HT-29 (cell line): ENCODE results near the genes ATP5ME, PCGF3 and SLC26A1.

DNA sequence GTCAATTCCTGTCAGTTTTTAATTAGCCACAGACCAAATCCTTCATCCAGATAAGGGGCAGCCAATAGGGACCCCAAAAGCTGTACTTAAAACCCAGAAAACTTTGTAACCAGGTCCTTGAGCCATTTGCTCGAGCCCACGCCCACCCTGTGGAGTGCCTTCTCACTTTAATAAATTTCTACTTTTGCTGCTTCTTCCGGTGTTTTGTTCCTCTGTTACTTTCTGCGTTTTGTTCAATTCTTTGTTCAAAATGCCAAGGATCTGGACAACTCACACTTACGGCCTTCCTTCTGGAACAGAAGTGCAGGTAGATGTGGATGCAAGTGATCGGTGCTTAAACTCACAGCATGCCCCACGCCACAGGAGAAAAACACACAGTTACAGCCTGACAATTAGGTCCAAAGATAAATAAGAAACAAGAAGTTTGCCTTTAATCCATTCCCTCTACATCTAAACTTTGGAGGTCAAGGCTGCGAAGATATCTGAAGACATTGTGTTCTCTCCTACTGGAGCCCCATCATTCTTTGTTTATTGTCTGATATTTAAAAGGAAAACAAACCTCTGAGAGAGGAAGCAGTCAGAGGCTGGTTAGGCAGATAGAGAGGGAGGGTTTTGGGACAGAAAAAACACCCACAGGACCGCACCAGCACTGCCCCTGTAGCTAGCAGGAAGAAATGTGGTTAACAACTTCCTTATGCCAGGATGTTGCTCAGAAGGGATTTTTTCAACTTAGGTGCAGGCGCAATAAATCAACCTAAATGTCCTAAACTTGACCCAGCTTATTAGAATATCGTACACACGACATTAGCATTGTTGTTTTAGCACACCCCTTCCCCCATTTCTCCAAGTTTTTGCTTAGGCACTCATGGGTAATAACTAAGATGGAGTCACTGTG is 3.1 kb upstream of the ZNF718 start:
- RAMPAGE, long total RNA = no peak

GRCh38 chr4:442067-442935 is 56.7 kb downstream of the ZNF721 start:
- RAMPAGE, long total RNA = no peak

DNA sequence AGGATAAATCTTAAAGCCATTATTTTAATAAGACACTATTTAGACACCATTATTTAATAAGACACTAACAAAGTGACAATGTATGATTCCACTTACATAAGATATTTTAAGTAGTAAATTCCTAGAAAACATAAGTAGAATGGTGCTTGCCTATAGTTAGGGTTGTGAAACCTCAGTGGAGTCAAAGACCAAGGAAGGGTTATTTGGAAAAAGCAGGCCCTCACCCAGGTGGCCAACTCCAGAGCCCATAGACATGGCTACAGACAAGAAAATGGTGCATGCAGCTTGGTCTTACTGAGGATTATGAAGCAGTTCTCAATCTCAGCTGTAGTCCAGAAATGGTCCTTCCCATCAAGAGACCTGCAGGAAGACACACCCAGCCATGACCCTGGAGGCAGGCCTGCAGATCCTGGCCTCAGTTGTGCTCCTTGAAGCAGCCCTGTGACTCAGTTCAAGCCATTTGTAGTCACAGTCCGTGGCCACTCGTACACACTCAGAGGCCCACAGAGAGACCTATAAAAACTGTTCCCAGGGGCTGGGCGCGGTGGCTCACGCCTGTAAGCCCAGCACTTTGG is 31.5 kb downstream of the ZNF721 start:
- RAMPAGE, long total RNA = no peak

DNA sequence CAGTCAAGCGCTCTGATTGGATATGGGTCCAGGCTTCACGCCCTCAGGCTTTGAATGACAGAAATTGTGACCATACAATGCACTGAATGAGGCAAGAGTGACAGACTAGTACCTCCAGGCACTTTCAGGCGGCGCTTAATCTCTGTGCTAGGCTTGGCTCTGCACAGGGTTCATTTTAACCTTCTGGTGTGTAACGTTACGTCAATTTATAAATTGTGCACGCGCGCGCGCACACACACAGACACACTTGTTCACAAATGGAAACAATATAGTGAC is 24.8 kb downstream of the ZNF721 start:
- RAMPAGE, long total RNA = no peak

- RAMPAGE, long total RNA = no peak
Observed at GRCh38 chr4:532226-533171, 33.5 kb downstream of the PIGG start.

GRCh38 chr4:674024-674436 is at the start of gene ATP5ME:
Gene ATP5ME (minus strand): TSS chr4:674276.
- RAMPAGE, long total RNA = start-site peak on the minus strand at chr4:674254-674310, 1,208 and 1,893 reads in 2 replicates

- RAMPAGE, long total RNA = no peak
Observed at GRCh38 chr4:677849-678321, 3.5 kb downstream of the MYL5 start.

DNA sequence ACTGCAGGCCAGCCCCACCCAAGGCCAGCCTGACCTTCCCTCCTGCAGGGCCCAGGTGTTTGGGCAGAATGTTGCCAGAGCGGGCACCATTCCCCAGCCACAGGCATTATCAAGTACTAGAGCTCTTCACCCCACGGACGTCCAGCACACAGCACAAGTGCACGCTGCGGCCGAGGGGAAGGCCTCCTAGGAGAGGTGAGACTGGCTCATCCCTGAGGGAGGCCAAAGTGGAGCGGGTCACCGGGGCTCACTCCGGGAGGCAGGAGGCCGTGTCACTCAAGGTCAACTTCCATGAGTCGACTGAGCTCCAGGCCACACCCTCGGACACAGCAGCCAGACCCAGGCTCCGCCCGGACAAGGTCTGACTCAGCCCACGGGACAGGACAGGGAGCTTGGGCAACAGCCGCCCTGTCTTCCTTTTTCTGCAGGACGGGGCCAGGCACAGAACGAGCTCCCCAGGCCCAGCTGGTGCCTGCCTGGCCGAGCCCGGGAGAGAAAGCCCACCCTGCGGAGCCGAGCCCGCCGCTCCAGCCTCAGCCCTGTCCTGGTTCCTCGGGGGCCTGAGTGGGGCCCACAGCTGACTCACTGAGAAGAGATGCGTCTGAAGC is 1.8 kb downstream of the SLC49A3 start:
- RAMPAGE, long total RNA = no peak

GRCh38 chr4:705270-706514 is at the start of gene PCGF3:
Gene PCGF3 (plus strand): TSS chr4:705832.
- RAMPAGE, long total RNA = no peak

DNA sequence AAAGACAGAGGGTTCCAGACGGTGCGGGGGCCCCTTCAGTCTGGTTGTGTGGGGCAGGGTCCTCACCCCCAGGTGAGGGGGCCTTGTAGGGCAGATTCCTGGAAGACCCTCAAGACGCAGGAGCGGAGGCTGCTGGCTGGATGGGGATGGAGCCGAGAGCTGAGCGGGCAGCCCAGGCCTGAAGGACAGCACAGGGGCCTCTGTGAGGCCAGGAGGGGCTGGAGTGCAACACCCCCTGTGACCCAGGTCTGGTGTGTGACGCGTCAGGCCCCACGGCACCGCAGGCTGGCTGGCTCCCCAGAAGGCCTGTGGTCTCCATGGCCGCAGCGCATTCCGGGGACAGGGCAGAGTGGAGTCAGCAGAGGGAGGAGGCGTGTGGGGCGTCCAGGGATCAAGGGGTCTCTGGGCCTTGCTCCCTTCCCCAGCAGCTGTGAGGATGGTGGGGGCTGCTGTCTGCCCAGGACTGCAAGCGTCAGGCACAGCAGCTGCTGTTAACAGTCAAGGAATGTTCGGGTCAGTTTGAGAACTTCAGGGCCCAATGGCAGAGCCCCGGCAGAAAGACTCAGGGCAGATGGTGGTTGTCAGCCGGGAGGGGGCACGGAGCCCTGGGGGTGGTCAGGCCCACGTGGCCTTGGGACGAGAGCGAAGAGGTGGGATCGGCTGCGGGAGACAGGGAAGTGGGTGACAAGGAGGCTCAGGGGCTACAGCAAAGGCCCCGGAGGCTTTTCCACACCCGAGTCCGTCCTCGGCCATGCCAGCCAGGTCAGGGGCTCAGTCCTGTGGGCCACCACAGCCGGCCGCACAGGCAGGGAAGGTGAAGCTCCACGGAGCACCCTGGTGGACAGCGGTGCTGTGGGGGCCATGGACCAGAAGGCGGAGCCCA is 18.2 kb downstream of the PCGF3 start:
- RAMPAGE, long total RNA = no peak

GRCh38 chr4:734747-735017 is 29.1 kb downstream of the PCGF3 start:
- RAMPAGE, long total RNA = no peak

DNA sequence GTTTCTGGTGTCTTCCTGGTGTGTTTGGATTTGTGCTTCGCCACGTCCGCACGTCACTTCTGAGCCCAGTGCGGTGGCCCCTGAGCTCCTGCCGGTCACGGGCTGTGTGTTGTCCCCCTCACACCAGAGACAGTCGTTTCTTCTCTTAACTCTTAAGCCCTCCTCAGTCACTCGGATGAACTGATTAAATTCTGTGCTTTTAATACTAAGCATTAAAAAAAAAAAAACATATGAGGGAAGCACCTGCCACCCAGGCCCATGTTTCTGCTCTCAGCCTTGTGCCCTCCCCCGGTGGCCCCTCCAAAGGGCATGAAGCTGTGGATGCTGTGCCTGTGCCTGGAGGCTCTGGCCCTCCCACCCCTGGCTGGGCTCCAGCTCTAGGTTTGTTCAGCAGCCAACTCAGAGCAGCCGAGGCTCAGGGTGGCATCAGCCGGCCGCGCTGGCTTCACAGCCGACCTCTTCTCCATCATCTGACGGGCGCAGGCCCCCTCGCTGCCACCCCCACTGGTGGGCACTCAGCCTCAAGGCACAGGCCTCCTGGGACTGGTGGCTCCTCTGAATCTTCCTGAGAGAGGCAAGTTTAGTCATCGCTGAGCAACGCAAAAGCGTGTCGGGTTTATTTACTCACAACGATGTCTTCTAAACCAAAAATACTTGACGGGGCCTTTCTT is 45.9 kb downstream of the PCGF3 start:
- RAMPAGE, long total RNA = no peak

DNA sequence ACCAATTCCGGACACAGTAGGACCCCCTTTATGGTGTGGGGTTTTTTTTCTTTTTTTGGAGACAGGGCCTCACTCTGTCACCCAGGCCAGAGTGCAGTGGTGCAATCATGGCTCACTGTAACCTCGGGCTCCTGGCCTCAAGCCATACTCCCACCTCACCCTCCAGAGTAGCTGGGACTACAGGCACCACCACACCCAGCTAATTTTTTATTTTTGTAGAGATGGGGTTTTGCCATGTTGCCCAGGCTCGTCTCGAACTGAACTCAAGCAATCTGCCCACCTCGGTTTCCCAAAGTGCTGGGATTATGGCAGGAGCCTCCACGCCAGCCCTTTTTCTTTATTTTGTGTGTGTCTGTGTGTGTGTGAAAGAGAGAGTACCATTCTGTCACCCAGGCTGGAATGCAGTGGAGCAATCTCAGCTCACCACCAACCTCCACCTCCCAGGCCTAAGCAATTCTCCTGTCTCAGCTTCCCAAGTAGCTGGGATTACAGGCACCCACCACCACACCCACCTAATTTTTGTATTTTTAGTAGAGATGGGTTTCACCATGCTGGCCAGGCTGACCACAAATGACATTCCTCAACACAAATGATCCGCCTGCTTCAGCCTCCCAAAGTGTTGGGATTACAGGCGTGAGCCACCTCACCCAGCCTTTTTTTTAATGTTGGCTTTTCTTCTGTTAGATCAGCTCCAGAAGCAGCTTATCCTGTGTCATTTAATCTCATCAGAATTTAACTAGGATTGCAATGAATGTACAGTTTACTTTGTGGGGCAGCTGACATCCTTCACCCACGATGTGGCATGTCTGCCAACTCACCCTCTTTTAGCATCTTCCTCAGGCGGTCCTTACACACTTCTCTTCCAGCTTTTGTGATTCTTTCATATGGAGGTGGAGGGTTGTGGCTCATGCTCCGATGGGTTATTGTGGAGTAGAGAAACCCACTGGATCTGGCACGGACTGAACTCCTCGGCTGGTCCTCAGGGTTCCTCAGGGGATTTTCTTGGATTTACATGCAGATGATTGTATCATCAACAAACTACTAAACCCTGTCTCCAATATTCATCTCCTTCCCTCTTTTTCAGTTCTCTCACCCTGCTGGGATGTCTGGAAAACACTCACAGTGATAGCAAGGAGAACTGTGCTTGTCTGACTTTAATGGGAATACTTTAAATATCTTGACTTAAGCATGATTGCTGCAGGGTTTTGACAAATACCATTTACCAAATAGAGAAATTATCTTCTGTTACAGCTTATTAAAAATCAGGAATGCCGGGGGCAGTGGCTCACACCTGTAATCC is 50.3 kb downstream of the CPLX1 start:
- RAMPAGE, long total RNA = no peak

DNA sequence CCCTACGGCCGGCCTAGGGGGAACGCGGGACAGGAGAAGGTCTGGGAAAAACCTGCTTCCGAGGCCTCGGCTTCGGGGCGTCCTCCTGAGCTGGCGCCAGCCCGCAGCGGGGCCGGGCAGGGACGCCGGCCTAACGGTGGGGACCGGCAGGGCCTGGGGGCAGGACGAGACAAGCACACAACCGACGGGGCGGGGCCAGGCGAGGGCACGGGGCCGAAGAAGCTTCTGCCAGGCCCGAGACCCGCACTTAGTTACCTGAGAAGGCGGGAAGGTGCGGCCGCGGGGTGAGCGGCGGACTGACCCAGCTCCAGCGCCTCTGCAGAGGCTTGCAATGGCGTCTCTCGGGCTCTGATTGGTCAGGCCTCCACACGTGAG is 44.4 kb downstream of the CPLX1 start:
- RAMPAGE, long total RNA = no peak

- RAMPAGE, long total RNA = no peak
Observed at GRCh38 chr4:889406-889675, 42.8 kb downstream of the GAK start.

DNA sequence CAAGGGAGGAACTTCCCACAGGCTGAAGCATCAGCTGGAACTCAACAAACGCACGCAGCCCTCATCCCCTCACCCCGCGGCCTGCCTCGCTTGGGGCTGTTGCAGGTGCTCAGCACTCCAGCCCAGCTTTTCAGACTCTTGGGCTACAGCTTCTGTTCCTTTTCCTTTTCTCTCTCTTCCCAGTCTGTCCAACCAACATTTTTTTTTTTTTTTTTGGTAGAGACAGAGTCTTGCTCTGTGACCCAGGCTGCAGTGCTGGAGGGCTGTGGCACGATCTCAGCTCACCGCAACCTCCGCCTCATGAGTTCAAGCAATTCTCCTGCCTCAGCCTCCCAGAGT is 41.4 kb downstream of the GAK start:
- RAMPAGE, long total RNA = no peak

DNA sequence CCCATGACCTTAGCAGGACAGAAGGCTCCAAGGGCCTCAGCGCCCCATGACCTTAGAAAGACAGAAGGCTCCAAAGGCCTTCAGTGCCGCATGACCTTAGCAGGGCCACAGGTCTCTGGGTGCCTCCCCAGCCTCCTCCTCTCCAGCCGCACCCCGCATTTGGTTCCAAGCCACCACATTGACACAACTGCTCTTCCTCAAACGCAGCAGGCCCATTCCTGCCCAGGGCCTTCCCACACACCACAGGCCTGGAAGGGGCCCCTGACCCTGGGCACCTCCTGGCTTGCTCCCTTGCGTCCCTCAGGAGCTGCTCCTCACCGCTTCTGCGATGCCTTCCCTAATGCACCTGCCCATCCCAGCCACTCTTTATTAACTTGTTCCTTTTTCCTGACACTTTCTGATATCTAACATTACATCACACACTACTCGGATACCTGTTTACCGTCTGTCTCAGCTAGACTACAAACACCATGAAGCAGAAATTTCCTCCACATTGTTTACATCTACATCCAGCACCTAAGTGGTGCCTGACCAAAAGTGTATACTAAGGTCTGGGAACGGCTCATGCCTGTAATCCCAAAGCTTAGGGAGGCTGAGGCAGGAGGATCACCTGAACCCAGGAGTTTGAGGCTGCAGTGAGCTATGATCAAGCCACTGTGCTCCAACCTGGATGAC is 12.7 kb downstream of the GAK start:
- RAMPAGE, long total RNA = no peak

DNA sequence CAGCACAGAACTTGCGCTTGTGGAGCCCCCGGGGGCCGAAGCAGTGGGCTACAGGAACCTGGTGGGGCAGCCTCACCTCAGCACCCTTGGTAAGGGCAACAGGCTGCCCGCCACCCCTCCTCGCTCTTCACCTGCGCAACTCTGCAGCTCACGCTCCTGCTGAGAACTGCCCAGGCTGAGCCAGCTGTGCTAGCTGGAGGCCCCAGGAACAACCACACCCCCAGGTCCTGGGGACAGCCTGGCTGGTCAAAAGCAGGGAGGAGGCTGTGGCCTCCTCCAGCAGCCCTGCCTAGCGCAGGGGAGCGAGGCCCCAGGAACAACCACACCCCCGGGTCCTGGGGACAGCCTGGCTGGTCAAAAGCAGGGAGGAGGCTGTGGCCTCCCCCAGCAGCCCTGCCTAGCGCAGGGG is 4.5 kb downstream of the DGKQ start:
- RAMPAGE, long total RNA = no peak

DNA sequence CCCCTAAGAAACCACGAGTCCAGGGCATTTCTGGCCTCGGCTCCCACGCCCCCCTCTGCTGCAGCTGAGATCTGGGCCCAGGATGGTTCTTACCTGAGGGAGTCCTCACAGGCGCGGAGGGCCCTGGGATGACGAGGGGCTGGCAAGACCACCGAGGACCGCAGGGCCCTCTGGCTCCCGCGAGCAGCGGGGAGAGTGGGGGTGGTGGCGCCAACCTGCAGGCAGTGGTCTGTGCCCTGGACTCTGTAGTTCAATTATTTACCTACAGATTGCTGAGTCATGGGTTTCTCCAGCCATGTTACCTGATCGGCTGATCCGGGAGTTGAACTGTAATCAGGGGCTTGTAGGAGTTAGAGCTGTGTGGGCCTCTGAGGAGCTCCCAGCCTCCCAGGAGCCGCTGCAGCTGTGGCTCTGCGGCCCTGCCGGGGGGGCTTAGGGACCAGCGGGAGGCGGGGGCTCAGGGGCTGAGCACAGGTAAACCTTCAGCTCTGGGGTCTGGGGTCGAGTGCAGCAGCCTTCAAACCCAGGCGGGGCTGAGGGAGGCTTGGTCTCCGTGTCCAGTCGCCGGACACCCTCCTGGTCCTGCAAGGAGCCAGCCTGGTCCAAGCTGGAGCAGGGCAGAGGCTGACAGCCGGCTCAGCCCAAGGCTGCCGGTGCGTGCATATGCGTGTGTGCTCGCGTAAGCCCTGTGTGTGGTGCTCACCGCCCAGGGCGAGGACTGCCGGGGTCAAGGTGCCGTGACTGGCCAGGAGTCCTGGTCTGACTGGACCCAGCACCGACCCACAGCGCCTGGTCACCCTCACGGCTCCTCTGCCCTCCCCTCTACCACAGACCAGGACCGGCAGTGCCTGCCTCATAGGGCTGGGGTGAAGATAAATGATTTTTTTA is at the start of gene SLC26A1:
TSS of gene SLC26A1 (minus strand) at position 197 of the 888 bp plus-strand sequence.
- RAMPAGE, long total RNA = no peak

DNA sequence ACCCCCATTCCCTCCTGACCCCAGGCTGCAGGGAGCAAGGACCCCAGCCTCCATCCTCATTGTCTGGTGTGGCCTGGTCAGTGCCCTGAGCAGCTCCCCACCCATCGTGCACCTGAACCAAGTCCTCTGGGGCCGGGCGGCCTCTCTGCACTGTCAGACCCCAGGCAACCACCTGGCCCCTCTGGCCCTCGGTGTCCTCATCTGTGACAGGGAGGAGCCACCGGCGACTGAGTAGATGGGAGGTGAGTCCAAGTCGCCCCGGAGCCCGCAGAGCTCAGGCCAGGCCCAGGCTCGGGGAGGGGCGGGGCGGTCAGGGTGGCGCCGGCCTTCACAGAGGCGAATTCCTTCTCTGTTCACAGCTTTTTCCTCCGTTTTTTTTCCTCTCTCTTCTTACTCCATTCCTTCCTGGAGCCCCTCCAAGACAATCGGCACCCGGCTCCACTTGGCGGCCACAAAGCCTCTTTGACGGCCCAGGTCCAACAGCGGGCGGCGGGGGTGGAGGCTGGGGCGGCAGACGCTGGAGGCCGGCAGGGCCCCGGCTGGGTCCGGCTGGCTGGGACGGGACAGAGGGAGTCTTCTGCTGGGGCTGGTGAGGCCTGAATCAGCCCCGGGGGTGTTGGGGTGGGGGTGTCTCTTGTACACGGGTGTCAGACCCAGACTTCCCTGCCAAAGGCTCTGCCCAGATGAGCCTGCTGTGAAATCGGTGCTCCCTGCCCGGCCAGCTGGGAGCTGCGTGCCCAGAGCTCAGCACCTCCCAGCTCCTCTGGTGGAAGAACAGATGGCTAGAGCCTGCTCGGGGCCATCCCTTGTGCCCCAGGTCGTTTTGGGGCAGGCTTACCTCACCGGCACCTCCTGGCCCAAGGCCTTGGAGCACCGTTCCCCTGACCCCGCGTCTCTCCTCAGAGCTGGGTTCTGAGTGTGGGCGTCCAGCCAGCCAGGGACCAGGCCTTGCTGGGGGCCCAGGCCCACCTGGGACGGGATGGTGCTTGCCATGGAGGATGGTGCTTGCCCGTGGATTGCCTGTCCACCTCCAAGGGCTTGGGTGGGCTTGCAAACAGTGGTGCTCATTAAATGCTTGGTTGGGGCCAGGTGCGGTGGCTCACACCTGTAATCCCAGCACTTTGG is 22.6 kb downstream of the FGFRL1 start:
- RAMPAGE, long total RNA = no peak